ENCODE results near the genes KRT23, KRTAP2-2, KRTAP4-7, KRTAP4-9, KRTAP9-3, KRTAP9-7, KRT37, KRT14 and KRT16.

GRCh38 chr17:40883942-40884471 is 1.0 kb downstream of the KRT20 start:
- PRO-cap: no peak

DNA sequence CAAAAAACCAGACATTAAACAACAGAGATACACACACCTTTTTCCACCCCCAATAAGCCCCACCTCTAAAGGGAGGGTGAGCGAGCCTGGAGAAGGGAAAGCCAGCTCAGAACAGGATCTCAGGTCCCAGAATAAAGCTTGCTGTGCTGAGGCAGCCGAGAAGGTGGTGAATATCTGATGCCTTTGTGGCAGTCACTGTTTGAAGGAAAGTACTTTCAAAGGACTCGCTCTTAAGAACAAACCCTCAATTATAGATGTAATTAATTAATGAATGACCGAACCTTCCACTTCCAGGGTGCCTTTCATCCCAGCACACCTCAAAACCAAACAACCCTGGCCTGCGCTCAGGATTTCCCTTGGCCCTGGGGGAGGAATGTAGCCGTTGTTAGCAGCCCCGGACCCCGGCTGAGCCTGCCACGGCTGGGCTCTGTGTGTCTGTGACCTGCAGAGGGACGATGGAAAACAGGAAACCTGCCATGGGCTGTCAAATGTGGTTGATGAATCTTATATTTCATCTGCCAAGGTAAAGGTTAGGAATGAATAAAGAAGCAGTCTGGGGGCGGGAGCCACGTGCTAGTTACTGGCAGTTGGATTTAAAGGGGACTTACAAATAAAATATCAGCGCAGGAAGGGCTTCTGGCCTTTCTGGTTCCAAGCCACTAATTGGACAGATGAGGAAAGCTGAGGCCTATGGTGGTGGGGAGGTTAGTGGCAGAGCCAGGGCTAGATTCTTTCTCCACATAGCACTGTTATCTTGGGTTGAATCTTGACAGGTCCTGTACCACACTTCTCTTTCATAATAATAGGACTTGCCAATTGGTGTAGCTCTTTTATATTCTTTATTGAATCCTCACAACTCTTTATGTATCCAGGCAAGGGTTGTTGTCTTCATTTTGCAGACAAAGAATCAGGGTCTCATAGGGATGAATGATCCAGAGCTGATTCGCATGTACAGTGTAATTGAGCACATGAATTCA is at the start of gene KRT23:
KRT23 (minus strand) TSS at position 582 of the 977 bp plus-strand sequence.
- PRO-cap: no peak

DNA sequence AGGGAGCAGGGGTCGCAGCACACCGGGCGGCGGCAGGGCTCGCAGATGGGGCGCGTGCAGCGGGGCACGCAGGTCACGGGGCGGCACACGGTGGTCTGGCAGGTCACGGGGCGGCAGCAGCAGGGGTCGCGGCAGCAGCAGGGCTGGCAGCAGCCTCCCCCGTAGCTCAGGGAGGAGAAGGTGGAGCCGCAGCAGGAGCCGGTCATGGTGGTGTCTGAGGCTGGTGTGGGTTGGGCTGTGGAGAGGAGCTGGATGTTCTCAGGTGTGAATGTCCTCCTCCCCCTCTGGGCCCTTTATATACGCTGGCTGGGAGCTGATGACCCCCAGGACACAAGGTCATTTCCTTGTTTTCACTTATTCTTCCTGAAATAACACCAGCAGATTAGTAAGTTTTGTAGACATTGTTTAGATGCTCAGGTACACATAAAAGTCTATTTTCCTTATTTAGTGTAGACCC is at the start of gene KRTAP2-2:
KRTAP2-2 (minus strand) TSS at position 225 of the 457 bp plus-strand sequence.
- PRO-cap: no peak

DNA sequence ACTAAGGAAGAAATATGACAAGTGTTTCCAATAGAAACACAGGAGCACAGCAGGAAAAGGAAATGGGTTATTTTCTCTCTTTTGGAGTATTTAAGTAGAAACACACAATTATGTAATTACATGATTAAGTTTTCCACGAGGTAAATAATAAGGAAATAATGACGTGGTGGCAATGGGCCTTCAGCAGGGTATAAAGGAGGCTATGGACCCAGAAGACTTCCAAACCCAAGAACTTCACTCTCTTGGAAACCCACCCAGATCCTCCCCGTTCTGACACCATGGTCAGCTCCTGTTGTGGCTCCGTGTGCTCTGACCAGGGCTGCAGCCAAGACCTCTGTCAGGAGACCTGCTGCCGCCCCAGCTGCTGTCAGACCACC is at the start of gene KRTAP4-7:
KRTAP4-7 (plus strand) TSS at position 222 of the 377 bp plus-strand sequence.
- PRO-cap: no peak

GRCh38 chr17:41105142-41105461 is at the start of gene KRTAP4-9:
TSS of gene KRTAP4-9 (plus strand) at chr17:41105389.
- PRO-cap: no peak

DNA sequence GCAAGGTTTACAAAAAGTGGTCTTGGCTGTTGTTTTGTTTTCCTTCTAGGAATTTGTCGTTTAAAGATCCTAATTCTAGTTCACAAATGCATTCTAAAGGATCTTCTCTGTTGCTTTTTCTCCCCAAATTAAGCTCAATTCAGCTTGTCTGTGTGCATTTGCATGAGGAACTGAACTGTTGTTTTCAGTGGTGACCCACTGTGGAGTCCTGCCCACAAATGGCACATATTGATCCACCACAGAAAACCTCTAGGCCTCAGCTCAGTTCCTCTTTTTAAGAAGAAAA is 3.7 kb downstream of the KRTAP4-9 start:
- PRO-cap: no peak

- PRO-cap: no peak
These were observed 284 bp upstream of the KRTAP4-2 start for GRCh38 chr17:41178354-41178655.

GRCh38 chr17:41232309-41232608 is at the start of gene KRTAP9-3:
TSS of gene KRTAP9-3 (plus strand) at chr17:41232449.
- PRO-cap: no peak

DNA sequence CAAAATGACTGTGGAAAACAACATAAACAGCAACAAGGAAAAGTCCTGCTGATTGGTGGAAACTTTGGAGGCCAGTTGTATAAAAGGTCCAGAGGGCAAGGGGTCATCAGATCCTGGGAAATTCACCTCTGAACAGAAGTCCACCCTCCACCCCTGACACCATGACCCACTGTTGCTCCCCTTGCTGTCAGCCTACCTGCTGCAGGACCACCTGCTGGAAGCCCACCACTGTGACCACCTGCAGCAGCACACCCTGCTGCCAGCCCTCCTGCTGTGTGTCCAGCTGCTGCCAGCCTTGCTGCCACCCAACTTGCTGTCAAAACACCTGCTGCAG is at the start of gene KRTAP9-7:
KRTAP9-7 (plus strand) TSS at position 162 of the 334 bp plus-strand sequence.
- PRO-cap: no peak

- PRO-cap: no peak
These were observed 6.7 kb upstream of the KRT31 start for GRCh38 chr17:41403853-41404791.

- PRO-cap: no peak
These were observed at the start of gene KRT37 for GRCh38 chr17:41424403-41424856. TSS of gene KRT37 (minus strand) at chr17:41424585.

- PRO-cap: no peak
These were observed 2.4 kb upstream of the KRT15 start for GRCh38 chr17:41521169-41521507.

DNA sequence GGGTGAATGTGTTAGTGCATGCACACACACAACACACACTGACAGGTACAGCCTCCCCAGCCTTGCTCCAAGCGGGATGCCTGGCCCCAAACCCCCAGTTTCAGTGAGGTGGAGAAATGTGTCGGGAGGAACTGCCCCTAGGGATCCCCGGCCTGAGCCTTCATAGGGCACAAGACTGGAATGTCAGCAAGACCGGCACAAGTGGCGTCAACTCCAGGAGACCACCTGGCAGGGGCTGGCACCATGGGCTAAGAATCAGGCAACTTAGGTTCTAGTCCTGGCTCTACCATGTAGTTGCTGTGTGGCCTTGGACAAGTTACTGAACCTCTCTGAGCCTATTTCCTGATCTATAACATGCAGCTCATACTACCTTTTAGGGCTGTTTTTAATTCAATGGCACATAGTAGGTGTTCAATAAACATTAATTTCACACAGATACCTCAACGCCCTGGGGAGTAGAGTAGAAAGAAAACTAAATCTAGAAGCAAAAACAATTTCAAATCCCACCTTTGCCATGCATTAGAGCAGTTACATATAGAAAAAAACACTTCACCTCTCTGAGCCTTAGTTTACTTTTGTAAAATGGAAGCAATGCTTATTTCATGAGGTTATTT is 4.2 kb upstream of the KRT15 start:
- PRO-cap: no peak

DNA sequence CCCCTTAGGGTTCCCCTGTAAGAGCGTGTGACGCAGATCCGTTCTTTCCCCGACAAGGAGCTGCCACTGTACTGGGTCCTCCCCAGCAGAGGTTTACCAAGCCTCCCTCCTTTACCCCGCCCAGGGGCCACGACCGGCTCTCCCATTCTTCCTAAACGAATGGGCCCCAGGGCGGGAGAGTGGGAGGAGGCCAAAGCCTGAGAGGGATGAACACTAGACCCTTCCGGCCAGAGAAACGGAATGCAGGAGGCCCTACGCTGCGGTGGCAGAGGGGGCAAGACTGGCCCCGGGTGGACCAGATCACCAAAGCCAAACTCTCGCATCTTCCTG is 1.0 kb downstream of the KRT19 start:
- PRO-cap: no peak

GRCh38 chr17:41529850-41530658 is 1.9 kb upstream of the KRT19 start:
- PRO-cap: no peak

DNA sequence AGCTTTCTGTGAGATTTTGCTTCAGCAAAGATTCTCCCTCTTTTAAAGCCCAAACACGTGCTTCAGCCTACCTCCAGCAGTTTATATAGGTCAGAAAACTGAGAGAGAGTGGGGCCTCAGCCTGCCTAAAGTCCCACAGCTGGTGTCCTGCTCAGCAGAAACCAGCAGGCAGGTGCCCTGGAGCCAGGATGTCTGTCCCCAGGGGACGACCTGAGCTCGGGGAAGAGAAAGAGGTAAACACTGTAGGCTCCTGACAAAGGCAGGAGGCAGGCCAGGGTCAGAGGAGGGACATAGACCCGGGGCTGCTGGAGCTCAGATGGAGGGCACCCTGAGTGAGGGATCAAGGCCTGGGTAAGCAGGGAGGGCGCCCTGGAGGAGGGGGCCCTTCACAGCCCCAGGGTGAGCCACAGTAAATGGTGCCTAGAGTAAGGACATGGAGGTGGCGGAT is 12.2 kb upstream of the KRT19 start:
- PRO-cap: no peak

- PRO-cap: no peak
These were observed at the start of gene KRT14 for GRCh38 chr17:41586134-41586974. TSS of gene KRT14 (minus strand) at chr17:41586895.

- PRO-cap: no peak
These were observed at the start of gene KRT16 for GRCh38 chr17:41612499-41613287. TSS of gene KRT16 (minus strand) at chr17:41612767.

DNA sequence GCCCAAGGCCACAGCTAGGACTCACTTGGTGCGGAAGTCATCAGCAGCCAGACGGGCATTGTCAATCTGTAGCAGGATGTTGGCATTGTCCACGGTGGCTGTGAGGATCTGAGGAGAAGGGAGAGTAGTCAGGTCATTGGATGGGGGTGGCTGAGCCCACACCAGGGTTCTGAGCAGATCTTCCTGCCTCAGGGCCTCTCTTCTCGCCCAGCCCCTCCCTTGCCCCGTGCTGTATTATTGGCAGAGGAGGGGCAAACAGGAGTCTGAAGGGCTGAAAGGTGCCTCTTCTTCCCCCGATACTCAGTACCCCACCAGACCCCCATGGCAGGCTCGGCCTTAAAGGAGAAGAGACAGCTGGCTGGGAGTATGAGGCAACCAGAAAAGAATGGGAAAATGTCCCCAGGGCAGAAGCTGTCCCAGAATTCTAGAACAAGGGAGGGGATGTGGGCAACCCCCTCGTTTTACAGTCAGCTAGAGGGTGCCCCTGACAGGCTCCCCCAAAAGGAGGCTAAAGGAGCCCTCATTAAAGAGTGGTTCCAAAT is 1.4 kb downstream of the KRT17 start:
- PRO-cap: no peak

- PRO-cap: no peak
These were observed 27.1 kb upstream of the KRT17 start for GRCh38 chr17:41651277-41652039.

Measured in SP-49 (cell line).